Ileum (tissue), 1 donor: ENCODE results near the genes MICAL1, AK9 and GTF3C6.

GRCh38 chr6:108870245-108870550 lies 22.0 kb downstream of the ARMC2 start:
- PRO-cap, result no peak

DNA sequence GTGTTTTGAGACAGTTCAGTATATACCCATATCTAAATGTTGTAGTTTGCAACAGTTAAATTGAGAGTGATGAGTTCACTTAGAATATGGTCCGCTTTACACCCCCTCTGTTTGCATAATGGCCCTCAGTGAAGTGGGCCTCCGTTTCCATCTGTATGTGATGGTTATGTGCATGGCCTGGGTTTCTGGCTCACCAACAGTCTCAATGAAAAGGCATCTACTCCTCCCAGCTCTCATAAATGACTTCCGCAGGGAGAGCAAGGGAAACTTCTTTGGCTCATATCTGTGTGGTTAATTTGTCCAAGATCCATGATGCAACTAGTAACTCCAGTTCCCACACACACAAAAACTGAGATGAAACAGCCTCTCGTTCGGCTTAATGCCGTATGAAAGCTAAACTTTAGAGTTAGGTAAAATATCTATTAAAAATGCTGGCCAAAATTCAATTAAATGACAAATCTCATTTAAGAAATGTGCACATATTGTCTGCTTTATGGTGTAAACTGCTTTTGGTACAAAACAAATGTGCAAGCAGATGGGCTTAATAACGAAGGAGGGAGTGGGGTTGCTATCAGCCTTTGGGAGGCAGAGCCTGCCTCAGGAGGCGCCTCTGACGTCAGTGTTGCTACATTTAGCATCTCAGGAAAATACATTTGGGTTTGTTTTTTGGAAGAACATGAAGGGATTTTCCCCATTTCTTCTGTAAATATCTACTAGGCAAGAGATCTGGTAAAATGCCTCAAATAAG lies 96.6 kb downstream of the ARMC2 start:
- PRO-cap, result no peak

DNA sequence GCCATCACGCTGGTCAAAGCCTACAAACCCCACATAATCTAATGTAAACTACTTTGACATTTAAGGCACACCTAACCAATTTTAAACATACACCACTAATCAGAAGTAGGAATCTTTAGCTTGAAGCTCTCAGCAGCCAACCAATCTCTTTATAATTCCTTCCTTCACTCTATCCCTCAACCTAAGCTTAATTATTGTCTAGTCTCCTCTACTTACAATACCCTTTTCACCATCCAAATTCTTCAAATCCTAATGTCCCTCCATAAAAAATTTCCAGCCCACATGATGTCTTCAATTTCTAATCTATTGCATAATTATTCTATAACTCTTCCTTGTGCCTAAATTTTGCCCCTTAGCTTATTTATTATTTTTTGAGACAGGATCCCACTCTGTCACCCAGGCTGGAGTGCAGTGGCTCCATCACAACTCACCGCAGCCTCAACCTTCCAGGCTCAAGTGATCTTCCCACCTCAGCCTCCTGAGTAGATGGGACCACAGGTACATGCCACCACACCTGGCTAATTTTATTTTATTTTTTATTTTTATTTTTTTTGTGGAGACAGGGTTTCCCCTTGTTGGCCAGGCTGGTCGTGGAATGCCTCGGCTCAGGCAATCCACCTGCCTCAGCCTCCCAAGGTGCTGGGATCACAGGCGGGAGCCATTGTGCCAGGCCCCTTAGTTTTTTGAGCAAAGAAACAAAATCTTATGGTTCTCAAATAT lies 102.7 kb downstream of the SESN1 start:
- PRO-cap, result no peak

- PRO-cap, result no peak
These were observed 88.2 kb downstream of the SESN1 start for GRCh38 chr6:109006444-109006858.

DNA sequence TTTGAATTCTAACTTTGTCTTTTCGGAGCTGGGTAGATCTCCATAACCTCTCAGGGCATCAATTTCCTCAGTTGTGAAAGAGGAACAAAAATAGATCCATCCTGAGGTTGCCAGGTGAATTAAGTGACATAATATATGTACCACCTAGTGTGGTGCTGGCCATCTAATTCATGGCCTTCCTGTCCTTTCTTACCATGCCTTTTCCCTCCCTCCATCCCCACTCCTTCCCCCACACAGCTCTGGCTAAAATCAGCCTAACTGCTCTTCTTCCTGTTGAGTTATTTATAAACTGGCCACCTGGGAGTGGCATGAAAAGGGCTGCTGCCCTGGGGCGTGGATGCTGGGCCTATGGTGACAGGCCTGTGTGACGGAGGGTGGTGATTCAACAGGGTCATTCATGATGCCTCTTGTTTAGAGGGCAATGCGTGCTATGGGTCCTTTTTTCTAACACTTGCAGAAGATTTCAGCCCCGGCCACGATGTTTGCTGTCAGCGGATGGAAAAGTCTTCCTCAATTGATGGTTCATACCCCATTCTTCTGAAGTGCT lies 88.3 kb downstream of the CD164 start:
- PRO-cap, result bidirectional peak, plus-strand start at position 410 of the sequence, minus-strand start at position 238 of the sequence

- PRO-cap, result unidirectional peak, plus-strand start at chr6:109308331; unidirectional peak, plus-strand start at chr6:109308434
These were observed 74.0 kb downstream of the CD164 start for GRCh38 chr6:109307979-109308927.

DNA sequence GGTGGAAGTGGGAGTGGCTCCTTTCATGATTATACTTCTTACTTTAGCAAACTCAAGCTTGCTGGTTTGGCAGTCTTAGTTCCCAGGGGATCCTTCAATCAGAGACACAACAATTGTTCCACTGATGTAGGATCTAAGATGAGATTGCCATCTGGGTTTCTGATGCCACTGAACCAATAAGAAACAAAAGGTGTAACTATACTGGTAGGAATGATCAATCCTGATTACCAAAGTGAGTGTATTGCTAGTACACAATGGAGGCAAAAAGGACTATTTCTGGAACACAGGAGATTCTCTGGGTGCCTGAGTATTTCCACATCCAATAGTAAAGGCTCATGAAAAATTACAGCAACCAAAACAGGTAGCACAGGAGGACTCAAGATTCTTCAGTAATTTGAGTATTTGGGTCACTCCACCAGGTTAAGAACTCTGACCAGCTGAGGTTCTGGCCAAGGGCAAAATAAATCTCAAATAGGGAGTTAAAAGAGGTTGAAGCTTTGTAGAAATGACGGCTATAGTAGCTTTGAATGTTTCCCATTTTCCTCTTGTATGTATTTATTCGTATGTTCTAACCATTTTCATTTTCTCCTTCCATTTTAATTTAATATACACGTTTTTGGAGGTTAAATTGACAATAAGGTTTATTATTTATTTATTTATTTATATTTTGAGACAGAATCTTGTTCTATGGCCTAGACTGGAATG lies 21.1 kb downstream of the CD164 start:
- PRO-cap, result no peak

DNA sequence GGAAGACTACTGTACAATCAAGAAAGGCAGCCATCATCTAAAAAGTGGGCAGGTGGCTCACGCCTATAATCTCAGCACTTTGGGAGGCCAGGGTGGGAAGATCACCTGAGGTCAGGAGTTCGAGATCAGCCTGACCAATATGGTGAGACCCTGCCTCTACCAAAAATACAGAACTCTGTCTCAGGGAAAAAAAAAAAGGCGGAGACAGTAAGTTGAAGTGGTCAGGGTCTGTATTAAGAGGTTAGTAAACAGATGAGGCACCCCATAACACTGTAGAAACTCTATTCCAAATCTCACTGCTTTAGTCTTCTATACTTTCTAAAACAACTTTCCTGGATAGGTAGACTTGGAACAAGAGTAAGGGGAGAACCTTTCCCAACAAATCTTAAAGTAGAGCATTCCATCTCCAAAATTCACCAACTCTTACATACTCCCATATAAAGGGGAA lies 4.0 kb downstream of the CD164 start:
- PRO-cap, result no peak

DNA sequence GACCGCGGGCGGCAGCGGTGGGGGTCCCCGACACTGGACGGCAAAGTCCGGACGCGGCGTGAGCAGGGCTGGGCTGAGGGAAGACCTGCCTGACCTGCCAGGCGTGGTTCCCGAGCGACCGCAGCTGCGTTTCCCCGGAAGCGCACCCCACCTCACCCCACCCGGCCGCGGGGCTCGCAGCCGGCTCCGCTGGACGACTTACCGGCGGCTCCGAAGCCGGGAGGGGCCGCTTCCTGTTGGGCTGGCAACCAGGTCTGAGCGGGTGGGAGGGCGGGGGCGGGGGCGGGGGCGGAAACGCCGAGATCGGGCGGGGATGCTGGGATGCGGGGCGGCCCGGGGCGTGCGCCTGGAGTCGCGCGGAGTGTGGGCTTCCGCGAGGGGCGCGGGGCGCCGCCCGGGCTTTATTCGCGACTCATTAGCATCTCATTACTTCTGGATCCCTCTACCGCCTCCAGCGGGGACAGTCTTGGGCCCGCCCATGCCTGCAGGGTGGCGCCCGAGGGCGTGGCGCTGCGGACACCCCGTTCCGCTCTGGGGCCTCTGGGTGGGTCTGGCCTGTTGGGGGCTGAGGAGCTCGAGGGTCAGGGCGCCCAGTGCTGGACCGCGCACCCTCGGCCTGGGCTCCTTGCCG lies at the start of gene MICAL1:
TSS of gene MICAL1 (minus strand) at position 256 of the 631 bp plus-strand sequence.
- PRO-cap, result bidirectional peak, plus-strand start at position 321 of the sequence, minus-strand start at position 126 of the sequence; bidirectional peak, plus-strand start at position 558 of the sequence, minus-strand start at position 417 of the sequence

GRCh38 chr6:109482742-109483052 lies 322 bp downstream of the ZBTB24 start:
- PRO-cap, result no peak

- PRO-cap, result bidirectional peak, plus-strand start at chr6:109691312, minus-strand start at chr6:109691202
These were observed at the start of gene AK9 for GRCh38 chr6:109690265-109691438. AK9 (minus strand) TSS chr6:109691202.

DNA sequence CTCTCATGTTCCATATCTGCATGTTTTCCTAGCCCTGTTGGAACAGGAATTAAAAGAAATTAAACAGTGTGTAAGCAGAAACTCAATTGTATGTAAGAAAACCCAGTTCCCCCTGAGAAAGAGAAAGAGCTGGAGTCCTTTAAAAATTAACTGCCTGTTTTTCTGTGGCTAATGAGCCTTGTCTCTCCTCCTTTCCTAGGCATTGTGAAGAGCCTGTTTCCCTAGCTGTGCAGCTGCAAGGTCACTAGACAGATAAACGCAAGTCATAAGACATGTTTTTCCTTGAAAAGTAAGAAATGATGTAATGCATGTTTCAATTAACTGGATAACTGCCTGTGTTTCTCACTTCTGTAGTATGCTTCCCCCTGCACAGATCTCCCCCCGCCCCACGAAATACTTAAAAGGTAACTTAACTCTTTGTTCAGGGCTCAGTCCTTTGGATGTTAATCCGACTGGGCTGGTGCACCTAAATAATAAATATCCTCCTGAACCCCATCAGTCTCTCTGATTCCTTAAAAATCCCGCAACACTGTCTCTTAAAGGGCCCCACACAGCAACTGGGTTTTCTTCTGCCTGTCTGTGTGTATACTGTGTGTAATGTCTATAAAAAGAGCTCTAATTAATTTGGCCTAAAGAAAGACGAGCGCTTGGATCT lies 100.4 kb upstream of the GPR6 start:
- PRO-cap, result no peak

GRCh38 chr6:110491678-110492465 lies 15.5 kb upstream of the SLC22A16 start:
- PRO-cap, result no peak

DNA sequence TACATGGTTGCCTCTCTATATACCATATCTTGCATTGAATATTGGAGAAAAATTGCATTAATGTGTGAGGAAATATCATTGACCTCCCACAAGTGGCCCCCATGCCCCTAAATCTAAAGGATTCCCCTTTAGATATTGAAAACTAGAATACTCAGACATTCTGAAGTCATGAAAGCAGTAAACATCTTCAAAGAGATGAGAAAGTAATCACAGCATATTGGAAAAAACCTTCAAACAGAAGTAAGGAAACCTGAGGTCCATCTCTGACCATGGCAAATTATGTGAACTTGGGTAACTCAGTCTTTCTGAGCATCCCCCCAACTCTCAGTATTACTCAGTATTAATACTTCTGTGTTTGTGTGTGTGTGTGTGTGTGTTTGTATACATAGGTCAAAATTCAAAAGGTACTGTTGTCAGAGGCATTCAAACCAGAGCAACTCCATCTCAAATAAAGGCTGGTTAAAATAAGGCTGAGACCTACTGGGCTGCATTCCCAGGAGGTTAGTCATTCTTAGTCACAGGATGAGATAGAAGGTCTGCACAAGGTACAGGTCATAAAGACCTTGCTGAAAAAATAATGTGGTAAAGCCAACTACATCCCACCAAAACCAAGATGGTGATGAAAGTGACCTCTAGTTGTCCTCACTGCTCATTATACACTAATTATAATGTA lies 33.1 kb upstream of the SLC22A16 start:
- PRO-cap, result no peak

DNA sequence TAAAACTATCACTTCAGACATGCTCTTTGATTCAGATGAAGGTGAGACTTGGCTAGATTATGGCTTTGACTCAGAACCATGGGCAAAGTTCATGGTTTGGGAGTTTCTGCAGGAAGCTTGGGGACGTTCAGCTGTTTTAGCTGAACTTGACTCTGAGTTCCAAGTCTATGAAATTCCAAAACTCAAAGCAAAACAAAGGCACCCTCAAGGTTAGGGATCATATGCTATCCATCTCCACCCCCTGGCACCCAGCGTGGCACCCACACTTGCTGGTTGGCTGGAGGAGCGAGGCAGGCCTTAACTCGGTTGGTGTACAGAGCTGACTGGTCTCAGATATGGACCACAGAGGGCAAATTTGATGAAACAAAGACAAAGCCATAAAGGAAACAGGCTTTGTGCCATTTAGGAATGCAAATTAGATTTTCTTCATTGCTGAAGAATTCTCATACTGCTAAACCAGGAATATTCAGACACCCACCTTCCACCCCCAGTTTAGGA lies 88.4 kb upstream of the SLC22A16 start:
- PRO-cap, result no peak

- PRO-cap, result no peak
These were observed 86.8 kb downstream of the CDK19 start for GRCh38 chr6:110728307-110729007.

GRCh38 chr6:110771767-110772308 lies 43.4 kb downstream of the CDK19 start:
- PRO-cap, result no peak

DNA sequence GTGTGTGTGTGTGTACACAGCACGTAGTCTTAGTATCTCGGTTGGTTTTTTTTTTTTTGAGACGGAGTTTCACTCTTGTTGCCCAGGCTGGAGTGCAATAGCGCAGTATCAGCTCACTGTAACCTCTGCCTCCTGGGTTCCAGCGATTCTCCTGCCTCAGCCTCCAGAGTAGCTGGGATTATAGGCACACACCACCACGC lies 32.8 kb upstream of the GTF3C6 start:
- PRO-cap, result no peak

DNA sequence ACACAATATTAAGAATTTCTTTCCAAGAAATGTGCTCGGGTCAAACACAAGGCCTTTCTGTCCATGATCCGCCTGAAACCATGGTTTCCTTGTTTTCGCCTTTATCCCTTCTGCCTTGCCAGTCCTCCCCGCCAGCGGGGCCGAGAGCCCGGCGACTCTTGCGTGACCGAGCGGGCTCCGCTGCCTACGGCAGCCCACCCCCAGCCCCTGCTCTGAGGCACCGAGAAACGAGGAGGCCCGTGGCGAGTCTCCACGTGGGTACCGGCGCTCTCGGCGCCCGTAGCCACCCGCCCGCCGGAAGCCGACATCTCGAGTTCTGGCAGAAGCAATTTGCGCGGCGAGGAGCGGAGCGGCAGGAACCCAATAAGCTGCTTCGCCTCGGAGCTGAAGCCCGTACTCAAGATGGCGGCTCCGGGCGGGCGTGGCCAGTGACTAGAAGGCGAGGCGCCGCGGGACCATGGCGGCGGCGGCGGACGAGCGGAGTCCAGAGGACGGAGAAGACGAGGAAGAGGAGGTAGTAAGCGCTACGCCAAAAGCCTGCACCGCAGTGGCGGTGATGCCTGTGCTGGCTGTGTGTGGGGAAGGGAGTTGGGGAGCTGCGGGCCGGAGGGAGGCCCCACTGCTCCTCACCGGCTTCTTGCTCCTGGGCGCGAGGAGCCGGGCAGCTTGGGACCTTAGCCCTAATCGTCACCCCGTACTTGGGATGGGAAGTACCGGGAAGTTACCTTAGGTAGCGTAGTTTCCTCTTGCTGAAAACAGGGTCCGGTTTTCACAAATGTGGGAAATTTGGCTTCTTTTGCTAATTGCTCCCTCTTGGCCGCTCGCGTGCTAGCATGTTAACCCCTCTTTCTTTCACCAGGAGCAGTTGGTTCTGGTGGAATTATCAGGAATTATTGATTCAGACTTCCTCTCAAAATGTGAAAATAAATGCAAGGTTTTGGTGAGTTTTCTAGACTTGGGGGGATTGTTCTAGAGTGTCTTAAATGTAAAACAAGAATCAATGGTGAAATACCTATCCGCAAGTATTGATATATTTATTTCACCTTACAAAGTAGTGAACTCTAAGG lies at the start of gene GTF3C6:
TSS of gene GTF3C6 (plus strand) at position 394 of the 1,067 bp plus-strand sequence.
- PRO-cap, result bidirectional peak, plus-strand start at position 340 of the sequence, minus-strand start at position 298 of the sequence; bidirectional peak, plus-strand start at position 435 of the sequence, minus-strand start at position 365 of the sequence; unidirectional peak, minus-strand start at position 639 of the sequence

GRCh38 chr6:110959380-110959655 lies 812 bp downstream of the GTF3C6 start:
- PRO-cap, result no peak